Aortic smooth muscle cell (primary cell): ENCODE results near the genes FCGR2B, FCRLA and CCDC190.

DNA sequence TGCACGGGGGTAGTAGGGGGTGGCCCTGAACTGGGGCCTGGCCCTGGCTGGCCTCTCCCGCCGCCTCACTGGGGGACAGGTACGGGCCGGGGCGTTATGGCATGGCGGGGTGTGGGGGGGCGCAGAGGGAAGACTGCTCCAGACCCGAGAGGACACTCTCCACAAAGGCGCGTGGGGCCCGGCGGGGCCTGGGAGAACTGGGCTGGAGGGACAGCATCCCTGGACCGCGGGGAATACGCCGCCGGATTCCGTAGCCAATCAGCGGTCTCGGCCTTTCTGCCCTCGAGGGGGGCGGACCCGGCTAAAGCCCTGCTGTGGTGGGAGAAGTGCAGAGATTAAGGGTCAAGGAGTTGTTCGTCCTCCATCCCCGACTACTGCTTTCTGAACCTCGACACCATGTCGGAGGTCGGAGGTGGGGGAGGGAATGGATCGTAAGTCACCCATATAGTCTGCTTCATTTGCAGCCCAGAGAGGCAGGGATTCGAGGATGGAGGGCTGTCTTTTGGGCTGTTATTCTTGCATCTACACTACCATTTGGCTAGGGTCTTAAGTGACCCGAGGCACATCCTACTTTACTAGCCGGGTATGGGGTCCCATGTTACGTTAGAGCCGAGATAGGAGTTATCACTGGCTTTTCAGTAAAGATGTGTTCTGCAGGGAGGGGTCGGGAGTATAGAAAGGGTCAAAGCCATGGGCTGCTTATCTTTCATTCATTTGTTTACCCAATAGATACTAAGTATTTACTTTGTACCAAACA, 478 bp downstream of the USP21 start:
- RRBS = 1% methylated on average over 24 of the region's 36 CpGs

- RRBS = no CpG with 5 or more reads among the region's 19 CpGs
Observed at GRCh38 chr1:161171086-161172294, 5.3 kb downstream of the PPOX start.

DNA sequence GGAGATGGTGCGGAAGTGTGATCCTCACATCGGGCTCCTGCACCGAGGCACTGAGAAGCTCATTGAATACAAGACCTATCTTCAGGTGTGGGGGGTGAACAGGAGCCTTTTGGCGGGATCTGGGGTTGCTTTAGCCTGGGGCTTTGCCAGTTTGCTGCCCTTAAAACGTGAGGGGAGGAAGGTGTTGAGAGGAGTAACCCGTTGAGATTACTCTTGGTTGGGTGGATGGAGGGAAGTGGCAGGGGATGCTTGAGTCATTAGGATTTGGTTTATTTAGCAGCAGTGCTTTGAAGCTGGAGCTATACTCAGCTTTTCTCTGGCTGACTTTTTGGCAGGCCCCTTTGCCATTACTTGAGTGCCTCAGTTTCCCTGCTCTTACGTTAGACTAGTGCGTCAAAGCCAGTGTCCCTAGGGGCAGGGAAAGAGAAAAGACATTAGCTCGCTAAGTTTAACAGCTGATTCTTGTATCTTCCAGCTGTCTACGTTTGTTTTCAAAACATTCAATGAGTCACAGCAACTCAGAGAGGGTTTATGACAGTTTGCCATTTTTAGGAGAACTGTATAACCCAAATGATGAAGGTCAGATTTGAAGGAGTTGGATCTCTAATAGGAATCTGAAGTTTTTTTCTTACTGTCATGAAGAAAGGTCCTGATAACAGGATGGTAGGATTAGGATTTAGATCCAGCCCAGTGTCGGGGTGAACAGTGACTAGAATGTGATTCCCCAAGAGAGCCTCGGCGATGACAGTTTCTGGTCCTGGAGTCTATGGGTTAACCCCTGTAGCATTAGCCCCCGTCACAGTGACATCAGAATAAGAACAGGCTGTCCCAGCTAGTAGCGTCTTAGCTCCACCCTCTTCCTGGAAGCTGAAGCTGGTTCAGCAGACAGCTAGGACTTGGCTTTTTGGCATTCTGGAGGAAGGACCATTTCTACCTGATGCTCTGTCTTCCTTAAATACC, 4.6 kb downstream of the NDUFS2 start:
- RRBS = no CpG with 5 or more reads among the region's 15 CpGs

- RRBS = no CpG with 5 or more reads among the region's 12 CpGs
Observed at GRCh38 chr1:161216643-161217934, 2.0 kb downstream of the FCER1G start.

DNA sequence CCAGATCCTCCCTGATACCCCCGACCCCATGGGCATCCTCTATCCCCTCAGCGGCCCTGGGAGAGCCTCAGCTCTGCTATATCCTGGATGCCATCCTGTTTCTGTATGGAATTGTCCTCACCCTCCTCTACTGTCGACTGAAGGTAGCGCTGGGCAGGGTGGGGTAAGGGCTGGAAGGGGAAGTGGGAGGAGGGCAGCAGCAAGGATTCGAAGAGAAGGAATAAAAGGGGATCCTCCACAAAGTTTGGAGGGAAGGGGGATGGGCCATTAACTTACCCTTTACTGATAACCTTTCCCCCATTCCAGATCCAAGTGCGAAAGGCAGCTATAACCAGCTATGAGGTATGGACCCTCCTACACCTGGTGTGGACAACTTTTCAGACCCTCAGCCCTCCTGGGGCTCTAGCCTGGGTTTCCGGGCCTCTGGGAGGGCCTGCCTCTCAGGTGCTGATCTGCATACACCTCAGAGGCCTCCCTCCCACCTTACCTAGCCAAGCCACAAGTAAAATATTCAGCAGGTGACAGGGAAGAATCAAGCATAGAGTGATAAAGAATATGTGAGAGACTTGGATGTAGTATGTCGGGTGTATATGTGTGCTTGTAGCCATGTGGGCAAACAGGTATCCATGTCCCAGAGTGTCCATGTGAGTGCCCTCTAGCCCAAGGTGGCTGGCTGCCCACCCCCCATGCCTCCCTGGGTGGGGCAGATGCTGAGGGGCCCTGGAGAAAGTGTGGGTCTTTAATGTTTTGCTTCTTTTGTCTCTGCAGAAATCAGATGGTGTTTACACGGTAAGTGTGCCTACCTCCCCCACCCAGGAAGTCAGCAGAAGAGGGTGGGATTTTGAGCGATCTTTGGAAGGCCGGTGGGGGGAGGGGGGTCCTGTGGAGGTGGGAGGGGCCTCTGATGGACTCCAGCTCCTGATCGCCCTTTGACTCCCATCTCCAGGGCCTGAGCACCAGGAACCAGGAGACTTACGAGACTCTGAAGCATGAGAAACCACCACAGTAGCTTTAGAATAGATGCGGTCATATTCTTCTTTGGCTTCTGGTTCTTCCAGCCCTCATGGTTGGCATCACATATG, 3.2 kb downstream of the FCER1G start:
- RRBS = no CpG with 5 or more reads among the region's 14 CpGs

DNA sequence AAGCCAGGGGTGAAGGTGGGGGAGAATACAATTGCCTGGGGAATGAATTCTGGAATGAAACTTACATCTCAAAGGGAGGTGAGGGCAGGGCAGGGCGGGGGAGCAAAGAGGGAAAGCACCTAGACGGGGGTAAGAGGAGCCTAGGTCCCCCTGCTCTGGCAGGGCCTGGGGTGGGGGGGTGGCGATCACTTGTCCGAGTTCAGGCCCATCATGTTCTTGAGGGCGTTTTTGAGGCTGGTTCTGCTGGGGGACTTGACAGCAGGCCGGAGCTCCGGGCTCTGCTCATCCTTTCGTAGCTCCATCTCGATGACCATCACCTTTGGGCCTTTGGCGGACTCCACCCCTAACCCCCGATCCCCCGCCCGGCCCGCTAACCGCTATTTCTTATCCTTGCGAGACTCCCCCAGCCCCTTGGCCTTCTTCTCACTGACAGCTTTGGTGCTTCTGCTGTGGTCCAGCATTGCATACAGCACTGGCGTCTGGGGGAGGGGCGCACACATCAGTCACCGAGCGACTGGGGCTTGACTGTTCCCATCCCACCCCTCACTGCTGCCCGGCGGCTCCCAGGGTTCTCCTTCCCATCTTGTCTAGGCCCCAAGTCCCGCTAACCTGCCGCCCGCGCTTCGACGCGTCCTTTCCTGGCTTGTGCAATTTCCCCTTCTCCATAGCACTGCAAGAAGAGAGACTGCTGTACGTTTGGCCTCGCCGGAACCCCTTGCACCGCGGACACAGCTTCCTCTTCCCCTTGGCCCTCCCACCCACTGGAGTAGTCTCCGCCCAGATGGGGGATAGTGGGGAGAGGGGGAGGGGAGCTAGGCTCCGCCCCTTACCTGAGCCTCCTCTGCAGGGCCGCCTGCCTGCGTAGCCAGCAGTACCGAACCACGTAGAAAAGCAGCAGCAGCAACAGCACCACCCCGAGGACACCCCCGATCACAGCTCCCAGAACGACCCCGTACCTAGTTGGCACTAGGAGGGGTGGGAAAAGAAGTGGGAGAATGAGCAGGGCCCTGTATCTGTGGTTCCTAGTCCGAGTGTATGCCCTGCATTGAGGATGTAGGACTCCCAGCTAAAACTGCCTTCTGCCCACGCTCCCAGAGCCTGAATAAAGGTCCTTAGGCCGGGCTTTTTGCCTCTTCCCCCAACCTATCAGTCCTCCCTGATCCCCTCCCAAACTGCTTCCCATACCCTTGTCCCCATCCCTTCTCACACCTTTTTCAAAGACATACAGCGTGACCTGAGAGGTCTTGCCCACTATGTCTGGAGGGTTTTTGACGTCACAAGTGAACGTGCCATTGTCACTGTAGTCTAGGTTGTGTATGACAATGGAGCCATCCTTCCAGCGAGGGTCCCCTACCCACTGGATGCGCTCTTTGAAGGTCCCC, 3.8 kb downstream of the MPZ start:
- RRBS = 8% methylated on average over 7 of the region's 52 CpGs

DNA sequence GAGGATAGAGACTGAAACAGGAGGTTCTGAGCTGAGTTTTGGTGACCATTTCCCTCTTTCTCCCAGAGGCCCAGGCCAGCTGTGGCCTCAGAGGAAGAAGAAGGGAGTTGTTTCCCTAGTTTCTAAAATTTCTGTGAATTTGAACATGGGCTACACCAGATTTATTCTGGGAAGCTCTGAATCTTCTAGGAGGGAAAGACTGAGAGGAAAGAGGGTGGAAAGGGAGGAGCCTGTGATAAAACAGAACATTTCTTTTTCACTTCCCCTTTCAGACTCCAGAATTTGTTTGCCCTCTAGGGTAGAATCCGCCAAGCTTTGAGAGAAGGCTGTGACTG, at the start of gene FCGR2B:
TSS of gene FCGR2B (plus strand) at position 271 of the 335 bp plus-strand sequence.
- RRBS = no CpG with 5 or more reads among the region's 1 CpG

DNA sequence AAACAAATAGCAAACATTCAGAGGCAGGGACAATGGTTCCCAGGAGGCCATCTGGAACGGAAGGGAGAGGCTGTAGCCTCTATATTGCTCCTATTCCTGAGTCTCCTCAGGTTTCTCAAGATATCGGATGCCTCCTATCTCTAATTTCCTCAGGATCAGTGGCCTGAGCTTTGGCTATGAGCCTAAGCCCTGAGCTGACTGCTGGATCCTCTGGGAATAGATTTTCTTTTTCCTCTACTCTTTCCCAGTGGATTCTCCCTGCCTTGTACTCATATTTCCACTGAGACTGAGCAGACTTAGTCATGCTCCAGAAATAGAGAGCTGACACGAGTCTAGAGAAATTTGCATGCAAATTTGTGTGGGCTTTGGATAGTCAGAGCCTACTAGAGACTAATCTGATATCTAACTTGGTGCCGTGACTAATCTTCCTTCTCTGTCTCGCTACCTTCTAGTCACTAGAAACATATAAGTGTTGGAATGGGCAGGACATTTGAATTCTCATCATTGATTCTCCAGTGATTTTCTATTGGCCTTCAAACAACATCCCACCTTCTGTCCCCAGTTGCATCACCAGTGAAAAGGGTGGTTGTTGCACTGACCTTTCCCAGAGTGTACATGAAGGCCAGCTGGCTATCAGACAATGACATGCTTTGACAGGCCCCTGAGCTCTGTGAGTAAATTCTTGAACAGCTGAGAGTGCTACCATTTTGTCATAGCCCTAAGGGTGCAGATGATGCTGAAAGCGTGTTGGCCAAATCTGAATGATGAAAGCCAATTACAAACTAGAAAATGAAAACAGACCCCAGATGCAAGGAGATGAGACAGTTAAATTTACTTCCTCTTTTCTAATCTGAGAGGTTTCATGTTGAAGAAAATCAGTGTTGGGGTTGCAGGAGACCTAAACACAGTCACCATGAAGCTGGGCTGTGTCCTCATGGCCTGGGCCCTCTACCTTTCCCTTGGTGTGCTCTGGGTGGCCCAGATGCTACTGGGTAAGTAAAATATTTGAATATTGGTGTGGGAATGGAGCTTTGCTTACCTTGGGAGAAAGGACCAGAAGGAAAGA, at the start of gene FCRLA:
TSS of gene FCRLA (plus strand) at position 878 of the 1,066 bp plus-strand sequence.
- RRBS = no CpG with 5 or more reads among the region's 6 CpGs

DNA sequence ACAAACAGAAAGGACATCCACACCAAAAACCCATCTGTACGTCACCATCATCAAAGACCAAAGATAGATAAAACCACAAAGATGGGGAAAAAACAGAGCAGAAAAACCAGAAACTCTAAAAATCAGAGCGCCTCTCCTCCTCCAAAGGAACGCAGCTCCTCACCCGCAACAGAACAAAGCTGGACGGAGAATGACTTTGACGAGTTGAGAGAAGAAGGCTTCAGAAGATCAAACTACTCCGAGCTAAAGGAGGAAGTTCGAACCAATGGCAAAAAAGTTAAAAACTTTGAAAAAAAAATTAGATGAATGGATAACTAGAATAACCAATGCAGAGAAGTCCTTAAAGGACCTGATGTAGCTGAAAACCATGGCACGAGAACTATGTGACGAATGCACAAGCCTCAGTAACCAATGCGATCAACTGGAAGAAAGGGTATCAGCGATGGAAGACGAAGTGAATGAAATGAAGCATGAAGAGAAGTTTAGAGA, 67.1 kb downstream of the ATF6 start:
- RRBS = no CpG with 5 or more reads among the region's 13 CpGs

GRCh38 chr1:161934184-161934473, 89.5 kb downstream of the OLFML2B start:
- RRBS = no CpG with 5 or more reads among the region's 2 CpGs

GRCh38 chr1:162024166-162024701, 565 bp upstream of the OLFML2B start:
- RRBS = no CpG with 5 or more reads among the region's 19 CpGs

DNA sequence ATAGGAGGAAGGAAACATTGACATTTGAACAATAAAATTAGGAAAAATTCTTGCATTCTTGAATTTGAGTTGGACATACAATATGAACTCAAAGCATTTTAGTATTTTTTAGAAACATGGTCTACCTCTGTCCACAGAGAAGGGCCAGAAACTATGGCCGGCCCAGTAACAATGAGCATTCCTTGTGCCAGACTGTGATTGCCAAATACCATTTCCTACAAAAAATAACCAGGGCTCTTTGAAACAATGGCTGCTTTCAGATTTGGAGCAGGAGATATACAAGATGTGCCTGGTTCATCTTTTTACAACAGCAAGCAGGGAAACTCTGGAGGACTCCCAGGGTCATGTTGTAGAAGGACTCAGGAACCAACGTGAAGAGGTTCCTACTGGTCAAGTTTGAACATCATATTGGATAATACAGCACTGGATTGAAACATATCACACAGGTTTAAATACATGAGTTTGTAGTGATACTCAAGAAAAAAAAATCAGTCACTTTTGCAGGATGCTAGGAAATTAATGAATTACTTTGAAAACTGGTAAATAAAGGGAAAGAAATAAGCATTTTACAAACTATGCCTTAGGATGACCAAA, 38.5 kb downstream of the NOS1AP start:
- RRBS = no CpG with 5 or more reads among the region's 2 CpGs

DNA sequence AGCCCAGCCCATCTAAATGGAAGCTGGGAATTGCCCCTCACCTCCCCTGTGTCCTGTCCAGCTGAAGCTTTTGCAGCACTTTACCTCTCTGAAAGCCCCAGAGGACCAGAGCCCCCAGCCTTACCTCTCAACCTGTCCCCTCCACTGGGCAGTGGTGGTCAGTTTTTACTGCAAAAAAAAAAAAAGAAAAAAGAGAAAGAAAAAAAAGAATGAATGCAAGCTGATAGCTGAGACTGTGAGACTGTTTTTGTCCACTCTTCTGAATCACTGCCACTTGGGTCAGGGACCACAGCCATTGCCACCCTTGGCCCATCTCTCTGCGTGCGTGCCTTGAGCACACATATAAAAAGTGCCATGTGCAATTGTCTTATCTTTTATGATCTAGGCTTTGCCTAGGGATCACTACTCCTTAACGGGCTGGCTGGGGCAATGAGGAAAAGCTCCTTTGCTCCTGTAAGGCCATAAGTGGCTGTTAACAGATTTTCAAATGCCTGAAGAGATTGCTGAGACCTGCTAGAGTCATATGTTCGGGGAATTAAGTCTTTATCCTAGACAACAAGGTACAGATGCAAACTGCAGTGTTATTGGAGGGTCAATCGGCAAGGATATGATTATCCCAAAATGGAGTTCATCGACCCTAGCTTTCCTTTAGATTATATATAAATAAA, 8.3 kb downstream of the SPATA46 start:
- RRBS = no CpG with 5 or more reads among the region's 6 CpGs

- RRBS = no CpG with 5 or more reads among the region's 5 CpGs
Observed at GRCh38 chr1:162488050-162488644, 9.5 kb upstream of the UHMK1 start.

- RRBS = no CpG with 5 or more reads among the region's 5 CpGs
Observed at GRCh38 chr1:162634276-162635021, 2.2 kb downstream of the DDR2 start.

DNA sequence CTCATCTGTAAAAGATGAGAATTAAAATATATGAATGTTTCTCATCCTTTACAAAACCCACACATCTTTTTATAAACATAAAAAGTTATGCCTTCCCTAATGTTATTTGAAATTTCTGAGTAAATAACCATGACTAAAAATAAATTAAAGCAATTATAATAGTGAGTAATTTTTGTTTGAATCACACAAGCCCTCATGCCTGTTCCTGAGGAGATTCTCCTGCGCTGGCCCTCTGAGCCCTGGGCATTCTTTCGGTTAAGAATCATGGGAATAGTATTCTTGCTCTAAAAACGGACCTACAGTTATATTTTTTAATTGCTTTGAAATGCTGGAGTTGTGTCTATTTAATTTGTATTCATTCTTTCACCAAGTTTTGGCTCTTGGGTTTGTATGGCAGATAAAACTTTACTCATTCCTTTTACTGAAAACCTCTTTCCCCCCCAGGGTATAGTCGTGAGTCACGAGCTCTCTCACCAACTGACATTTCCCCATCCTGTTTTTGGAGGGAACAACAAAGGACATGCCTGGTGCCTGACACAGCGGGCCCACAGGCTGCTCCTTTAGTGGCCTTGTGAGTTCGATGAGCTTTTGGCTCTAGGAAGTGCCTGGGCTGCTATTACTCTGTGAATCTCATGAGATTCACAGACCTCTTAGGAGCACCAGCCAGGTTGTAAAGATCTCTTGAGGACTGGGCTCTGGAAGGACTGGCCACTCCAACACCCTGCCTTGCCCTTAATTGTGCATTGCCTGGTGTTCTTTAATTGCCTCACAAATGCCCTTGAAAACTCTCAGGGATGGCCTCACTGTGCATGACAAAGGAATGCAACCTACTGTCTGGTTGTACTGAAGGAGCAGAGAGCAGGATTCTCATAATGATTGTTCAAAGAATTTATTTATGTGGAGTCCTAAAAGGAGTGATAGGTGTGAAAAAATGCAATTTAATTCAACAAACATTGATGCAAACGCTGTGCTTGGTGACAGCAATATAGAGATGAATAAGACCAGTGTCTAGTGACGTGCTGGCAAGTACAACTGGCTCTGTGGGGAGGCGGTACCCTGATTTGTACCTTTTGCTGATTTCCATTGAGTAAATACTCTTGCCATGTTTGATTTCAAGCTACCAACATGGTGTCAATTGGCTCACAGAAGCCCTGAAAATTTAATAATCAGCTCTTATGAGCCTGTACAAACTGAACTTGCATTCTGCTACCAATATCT, 58.7 kb downstream of the DDR2 start:
- RRBS = no CpG with 5 or more reads among the region's 10 CpGs

- RRBS = no CpG with 5 or more reads among the region's 7 CpGs
Observed at GRCh38 chr1:162732602-162733371, 57.7 kb upstream of the HSD17B7 start.

DNA sequence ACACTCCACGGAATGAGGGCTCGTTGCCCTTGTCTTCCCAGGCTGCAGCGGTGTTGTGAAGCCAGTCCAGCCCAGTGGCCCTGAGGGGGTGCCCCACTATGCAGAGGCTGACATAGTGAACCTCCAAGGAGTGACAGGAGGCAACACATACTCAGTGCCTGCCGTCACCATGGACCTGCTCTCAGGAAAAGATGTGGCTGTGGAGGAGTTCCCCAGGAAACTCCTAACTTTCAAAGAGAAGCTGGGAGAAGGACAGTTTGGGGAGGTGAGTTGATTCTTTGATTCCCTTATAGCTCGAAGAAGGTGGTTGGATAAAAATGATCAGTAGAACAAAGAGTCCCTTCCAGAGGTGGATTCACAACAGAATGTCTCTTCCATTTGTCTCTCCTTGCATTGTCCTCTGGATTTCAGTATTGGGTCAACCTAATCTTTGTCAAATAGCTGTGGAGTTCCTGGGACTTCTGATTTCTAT, 18.5 kb upstream of the HSD17B7 start:
- RRBS = no CpG with 5 or more reads among the region's 5 CpGs

GRCh38 chr1:162860828-162861376, at the start of gene CCDC190:
TSS of gene CCDC190 (minus strand) at chr1:162861175.
- RRBS = no CpG with 5 or more reads among the region's 5 CpGs